Iris pigment epithelial cell (primary cell): Measurements from ENCODE around the gene EIF2AK2.

DNA sequence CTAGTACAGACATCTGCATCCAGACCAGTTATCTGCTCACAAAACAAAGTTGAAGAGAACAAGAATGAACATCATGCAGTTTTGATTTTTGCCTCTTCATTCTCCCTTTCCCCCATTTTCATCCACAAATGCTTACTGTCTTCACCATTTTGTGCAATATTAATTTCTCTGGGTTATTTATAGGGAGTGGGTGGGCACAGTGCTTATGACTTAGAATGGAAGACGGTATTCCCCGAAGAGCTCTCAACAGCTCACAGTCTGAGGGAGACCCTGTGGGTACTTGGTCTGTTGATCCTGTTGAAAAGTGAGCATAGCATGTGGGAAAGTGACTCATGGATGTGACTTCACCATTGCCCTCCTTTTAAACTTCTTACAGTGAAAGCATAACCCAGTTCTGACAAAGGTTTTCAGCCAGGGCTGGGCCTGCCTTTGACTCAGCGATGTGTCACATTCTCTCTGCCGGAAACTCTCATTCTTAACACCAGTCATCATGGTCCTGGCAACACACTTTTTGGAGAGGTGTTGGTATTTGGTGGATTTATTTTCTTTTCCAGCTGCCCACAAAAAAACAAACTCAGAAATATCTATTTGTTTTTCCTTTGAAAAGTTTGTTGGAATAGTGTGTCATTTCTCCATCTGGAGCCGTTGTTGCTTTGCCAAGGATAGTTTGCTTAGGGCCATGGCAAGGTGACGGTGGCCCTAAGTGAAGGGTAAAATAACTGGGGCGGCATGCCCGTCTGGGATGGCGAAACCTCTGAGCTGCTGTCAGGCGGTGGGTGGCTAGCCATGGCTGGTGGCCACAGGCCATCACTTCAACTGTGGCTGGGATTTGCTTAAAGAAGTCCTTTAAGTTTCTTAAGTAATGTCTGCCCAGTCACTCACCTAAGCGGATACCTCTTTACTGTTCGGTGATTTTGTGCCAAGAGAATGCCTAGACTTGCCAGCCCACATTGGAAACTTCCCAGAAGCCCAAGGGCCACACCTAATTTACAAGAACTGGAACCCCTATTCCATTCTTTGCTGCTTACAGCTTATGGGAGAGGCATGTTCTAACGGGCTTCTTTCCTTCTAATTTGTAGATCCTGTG is 123.2 kb downstream of the LTBP1 start:
- RRBS, result no CpG with 5 or more reads among the region's 13 CpGs

- RRBS, result no CpG with 5 or more reads among the region's 8 CpGs
These were observed 131.0 kb downstream of the LTBP1 start for GRCh38 chr2:33077685-33078310.

DNA sequence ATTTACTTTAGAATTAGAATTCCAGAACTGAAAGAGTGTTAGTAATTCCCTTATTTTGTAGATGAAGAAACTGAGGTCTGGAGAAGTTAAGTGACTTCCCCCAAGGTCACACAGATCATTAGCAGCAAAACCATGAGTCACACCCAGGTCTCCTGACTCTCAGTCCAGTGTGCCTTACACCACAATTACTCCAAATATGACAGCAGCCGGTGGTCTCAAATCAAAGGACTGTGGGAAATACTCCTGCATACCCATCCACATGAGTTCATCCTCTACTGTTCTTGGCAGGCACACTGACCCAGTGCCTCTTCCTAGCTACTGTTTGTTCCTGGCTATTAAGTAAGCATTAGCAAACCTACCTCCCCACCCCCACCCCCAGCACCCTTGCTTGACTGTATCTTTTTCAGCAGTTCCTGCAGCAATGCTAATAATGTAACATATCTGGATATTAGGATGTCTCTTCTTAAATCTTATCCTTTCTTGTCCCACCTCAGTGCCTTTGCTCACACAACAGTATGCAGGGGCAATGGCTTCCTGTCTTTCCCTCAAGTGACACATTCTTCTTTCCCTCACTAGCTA is 46.3 kb downstream of the FAM98A start:
- RRBS, result no CpG with 5 or more reads among the region's 1 CpG

- RRBS, result 64% methylated on average over 1 of the region's 8 CpGs
These were observed 43.9 kb downstream of the FAM98A start for GRCh38 chr2:33555028-33555802.

GRCh38 chr2:33585024-33585976 is 13.8 kb downstream of the FAM98A start:
- RRBS, result no CpG with 5 or more reads among the region's 14 CpGs

DNA sequence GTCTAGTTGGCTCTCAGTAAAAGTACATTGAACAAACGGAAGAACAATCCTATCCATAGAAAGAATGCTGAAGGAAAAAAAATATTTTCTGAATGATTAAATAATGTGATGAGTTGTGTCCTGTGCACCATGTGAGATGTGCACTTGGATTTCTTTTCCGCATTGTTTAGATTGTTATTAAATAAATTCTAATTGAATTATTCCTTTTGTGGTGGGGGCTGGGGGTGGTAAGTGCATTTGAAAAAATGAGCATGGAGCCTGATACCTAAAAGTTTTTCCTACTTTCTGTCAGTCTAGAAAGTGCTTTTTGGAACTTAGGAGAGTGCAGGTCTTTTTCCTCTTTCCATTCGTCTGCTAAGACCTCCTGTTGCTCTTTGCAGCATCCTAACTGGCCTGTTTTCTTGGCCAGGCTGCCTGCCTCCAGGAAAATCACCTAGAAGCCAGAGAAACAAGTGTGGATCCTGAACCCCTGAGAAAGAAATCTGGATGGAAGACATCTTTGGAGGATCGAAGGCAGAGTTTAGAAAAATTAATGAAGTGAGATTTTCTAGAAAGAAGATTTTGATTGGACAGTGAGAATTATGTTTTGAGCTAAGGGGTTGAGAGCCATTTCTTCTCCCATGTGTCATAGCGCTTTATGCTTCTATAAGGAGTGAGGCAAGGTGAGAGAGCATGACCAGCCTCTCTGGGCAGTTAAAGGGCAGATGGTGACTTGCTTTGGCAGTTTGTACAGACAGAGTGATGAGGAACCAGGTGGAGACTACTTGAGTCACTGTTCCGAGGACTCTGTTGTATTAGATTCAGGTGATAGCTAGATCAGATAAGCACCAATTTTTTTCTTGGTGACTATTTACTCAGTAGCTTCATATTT is 4.2 kb downstream of the CRIM1 start:
- RRBS, result no CpG with 5 or more reads among the region's 6 CpGs

DNA sequence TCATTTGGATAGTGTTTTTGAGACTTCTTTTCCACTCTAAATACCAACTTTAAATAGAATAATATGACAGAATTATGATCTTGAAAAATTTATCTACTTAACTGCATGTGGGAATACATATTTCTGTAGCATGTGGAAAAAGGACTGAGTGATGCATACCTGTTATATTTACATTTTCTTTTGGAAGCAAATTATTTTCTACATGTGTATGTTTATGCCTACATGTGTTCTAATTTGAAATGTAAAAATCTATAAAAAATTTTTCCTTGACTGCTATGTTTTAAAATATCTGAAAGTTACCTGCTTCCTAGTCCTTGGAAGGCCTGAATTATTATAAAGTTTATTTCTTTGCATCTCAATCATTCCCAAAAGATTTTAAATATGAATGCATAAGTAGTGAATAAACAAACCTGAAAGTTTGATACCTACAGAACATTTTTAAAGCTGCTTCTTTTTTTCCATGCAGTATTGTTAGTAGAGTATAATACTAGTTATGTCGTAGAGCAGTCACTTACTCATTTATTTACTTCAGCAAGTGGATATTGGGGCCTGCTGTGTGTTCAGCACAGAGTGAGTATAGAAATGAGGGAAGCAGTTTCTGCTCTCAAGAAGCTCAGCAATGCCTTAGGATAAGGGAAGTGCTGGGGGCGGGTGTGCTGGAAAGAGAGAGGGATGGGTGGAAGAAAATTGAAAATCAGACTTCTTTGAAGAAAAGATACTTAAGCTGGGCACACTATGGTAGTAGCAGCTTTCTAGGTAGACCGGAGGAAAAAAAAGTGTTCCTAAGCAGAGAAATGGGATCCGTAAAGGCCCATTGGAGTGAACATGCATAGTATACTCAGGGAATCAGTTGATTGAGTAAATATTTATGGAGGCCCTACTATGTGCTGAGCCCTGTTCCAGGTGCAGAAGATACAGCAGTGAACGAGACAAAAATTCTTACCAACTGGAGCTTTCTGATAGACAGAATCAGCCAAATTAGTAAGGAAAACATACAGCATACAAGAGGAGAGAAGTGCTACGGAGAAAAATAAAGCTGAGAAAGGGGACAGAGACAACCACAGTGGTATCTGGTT is 27.8 kb downstream of the CRIM1 start:
- RRBS, result no CpG with 5 or more reads among the region's 6 CpGs

DNA sequence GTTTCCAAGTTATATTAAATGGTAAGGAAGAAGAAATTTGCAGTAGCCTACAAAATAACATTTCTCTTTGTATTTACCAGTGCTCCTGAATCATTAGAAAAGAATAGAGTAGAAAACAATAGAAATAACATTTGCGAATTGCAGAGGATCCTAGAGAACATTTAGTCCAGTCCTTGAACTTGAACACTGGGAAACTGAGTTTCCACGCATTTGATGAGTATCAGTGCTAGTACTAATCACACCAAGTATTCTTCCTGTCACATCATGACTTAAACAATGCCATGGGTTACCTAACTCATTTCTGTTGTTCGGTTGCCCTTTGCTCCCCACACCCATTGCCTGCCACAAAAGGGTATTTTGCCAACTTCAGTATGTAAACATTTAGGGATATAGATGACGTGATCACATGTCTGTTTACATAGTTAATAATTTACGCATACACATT is 42.2 kb downstream of the CRIM1 start:
- RRBS, result no CpG with 5 or more reads among the region's 5 CpGs

DNA sequence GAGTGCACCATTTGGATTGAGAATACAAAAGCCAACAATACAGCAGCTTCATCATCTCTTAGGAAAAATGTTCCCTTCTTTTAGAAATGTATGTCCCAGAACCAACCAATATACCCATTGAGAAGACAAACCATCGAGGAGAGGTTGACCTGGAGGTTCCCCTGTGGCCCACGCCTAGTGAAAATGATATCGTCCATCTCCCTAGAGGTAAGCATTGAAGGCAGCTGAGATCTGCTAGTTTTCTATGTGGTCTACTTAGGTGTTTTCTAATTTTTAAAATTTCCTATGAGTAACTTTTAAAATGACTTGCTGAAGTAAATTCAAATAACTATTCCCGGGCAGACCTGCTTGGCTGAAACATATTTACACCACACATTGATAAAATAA is 53.7 kb downstream of the FEZ2 start:
- RRBS, result no CpG with 5 or more reads among the region's 4 CpGs

DNA sequence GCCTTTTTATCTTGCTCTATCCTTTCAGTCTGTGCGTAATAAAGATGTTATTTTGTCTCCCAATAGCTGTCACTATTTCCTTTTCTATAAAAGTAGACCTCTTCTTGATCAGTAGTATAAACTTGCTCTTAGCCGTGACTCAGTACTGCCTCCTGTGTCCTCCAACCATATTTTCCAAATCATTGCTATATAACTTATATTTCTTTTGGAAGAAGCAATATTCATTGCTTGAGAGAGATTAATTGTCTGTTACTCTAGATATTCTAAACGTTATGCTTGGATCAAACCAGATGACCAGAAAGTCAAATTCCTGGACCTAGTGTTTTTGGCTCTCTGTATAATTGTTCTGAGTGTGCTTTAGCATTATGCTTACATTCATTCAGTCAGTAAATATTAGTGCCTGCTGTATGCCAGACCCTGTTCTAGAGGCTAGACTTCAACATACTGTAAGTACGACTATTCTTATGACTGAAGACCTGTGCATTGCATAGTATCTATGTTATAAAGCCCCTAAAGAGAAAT is 52.9 kb downstream of the FEZ2 start:
- RRBS, result no CpG with 5 or more reads among the region's 4 CpGs

- RRBS, result no CpG with 5 or more reads among the region's 6 CpGs
These were observed 88.6 kb downstream of the STRN start for GRCh38 chr2:36877708-36878096.

DNA sequence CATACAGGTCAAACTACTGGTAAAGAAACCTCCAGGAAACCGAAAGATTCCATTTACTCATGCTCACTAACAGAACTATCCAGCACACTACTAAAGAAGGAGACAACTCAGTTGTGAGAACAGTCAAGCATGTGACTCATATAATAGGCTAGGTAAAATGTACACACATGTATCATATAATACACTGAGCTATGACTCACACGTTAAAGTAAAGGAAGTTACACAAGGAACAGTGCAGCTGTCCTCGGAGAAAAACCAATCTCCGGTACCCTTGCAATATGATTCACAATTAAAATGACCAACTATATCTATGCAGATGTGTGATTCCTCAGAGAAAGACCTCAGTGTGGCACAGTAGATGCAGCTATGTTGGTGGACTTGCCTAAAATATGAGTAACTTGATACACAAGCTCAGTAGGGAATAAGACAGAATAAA is 76.5 kb downstream of the STRN start:
- RRBS, result no CpG with 5 or more reads among the region's 4 CpGs

GRCh38 chr2:37091866-37092298 is 7.6 kb downstream of the GPATCH11 start:
- RRBS, result no CpG with 5 or more reads among the region's 5 CpGs

DNA sequence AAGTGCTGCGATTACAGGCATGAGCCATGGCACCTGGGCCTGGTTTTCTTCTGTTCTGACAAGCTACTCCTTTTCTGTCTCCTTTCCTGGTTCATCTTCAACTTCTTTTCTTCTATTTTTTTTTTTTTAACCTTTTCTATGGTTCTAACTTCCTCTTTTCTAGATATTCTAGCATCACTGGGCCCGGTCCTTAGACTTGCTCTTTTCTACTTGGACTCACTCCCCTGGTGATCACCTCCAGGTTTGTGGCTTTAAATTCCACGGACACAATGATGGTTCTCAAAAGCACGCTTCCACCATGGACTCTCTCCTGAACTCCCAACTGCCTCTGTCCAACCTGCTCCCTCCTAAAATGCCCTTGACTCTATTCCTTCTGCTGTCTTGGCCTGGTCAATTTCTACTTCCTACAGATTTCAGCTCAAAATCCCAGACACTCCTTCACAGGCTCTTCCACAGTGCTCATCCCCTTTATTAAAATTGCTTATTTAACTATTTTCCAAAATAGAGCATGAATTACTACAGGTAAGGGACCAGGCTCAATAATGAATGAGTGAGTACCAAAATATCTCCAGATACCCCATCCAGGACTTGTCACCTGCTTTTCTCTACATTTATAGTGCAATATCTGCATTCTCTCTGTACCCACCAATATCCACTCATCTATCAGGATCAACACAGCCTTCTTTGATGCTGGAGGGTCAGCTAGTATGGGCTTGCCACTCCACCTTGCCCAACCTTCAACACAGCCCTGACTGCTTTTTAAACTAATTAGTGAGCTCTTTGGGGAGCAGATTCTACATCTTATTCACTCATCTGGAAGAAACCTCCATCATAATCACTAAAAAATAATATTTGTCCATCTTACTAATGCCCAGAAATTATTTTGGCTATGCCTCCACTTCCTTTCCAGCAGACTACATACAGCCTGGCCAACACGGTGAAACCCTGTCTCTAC is 1.7 kb downstream of the EIF2AK2 start:
- RRBS, result no CpG with 5 or more reads among the region's 5 CpGs

DNA sequence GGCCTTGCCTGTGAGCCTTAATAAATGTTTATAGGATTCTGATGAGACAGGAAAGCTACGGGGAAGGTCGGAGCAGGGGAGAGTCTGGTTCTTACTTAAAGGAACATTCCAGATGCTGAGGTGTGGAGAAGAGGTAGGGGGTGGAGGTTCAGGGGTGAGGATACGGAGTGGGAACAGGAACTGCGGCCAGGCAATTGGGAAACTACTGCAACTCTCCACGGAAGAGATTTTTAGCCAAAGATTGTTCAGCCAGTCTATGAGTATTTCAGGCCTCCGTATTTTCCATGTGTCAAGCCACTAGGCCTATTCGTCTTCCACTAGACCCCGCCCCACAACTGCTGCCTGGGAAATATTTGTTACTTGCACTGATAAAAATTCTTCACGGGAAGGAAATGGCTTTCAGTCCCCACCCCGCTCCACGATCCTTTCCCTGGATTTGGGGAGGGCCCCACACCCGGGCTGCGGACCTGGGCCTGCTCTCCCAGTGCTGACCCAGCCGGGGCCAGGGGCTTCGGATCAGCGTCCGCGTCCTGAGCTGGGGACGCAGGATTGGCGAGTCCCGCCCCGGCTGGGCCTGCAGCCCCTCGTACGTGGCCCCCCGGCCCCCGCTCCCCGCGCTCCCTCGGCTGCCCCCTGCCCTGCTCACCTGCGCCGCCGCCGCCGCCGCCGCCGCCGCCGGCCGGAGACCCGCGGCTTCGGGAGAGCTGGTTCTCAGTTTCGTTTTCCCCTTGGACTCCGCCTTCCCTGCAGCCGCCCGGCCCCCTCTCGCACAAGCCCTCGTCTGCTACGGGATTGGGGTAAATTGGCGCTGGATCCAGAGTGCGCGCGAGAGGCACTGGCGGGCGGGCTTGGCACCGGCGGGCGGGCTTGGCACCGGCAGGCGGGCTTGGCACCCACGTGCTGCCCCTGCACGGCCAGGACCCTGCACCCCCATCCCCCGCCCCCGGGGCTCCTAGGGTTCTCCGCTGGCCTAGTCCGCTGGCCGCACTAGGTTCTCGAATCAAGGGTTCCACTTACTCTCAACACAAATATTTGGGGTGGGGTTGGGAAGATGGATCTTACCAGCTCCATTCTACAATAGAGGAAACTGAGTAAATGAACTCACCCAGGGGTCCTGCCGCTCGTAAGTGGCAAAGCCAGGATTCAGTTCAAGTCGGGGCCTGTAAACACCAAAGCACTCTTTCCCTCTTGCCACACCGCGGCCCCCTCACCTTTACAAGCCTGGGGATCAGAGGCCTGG is at the start of gene EIF2AK2:
EIF2AK2 (minus strand) TSS at position 719 of the 1,240 bp plus-strand sequence.
- RRBS, result 4% methylated on average over 38 of the region's 74 CpGs

GRCh38 chr2:37168165-37168435 is 11.3 kb upstream of the EIF2AK2 start:
- RRBS, result no CpG with 5 or more reads among the region's 13 CpGs

GRCh38 chr2:37243290-37244193 is 12.1 kb downstream of the NDUFAF7 start:
- RRBS, result no CpG with 5 or more reads among the region's 8 CpGs

GRCh38 chr2:37590116-37590654 is 81.3 kb downstream of the CDC42EP3 start:
- RRBS, result no CpG with 5 or more reads among the region's 4 CpGs

- RRBS, result no CpG with 5 or more reads among the region's 25 CpGs
These were observed 360 bp upstream of the CDC42EP3 start for GRCh38 chr2:37671880-37672123.

DNA sequence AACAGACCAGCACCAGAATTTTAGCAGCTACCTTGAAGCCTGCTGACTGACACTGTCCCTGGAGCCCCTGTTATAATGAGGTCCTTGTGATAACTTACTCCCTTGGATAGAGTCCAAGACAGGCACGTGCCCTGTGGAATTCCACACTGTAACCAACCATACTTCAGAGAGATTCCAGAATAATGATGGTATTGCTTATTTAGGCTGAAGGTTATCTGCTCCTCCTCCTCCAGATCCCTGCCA is 97.1 kb upstream of the RMDN2 start:
- RRBS, result no CpG with 5 or more reads among the region's 1 CpG